ENCODE measurements around a stretch of chr7.

DNA sequence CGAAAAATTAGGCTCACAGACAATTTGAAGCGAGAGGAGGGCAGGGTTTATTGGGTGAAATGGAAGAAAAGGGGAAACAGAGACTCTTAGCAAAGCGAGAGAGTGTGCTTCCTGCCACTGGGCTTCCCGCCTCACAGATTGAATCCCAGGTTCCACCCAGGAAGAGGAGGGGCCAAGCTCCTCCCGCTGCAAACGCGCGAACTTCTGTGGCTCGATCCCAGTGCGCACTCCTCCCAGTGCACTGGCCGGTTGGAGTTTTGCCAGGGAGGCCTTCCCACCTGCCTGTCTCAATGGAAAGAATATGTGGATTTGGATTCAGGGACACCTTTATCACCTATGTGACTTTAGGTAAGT lies 48.4 kb upstream of the SP8 start:
- PRO-cap, result no peak
- RAMPAGE, long total RNA, 4 experiments, result no peak in any of the 4 experiments

DNA sequence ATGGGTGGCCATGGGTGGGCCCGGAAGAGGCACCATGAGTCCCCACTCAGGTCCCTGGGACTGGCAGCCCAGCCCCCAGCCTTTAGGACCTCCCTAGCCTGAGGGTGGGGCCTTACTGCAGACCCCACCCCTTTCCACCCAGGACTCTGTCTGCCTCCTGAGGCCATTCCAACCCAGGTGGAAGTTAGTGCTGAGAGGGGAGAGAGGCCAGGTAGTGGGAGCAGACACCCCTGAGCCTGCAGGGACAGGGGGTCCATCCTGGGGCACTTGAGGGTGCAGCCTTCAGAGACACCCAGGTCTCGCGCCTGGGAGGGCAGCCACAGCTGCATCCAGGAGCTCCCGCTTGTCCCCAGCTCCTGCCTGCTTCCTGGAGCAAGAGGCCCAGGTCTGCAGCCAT lies 26.4 kb upstream of the CDCA7L start:
- PRO-cap, result no peak
- RAMPAGE, long total RNA, 4 experiments, result no peak in any of the 4 experiments

DNA sequence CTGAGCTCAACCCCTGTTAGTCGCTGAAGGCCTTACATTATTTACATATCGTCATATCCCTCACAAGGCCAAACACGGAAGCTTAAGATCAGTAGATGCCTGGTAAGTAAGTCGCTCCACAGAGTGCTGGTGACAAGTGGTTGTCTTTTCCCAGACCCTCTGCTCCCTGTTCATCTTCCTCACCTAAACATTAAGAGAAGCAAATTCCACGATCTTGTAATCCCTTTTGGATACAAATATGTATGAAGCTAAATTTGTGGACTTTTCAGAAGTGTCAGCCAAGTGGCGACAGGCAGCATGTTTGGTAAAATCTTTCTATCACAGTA lies 55.0 kb downstream of the RAPGEF5 start:
- PRO-cap, result no peak
- RAMPAGE, long total RNA, 4 experiments, result no peak in any of the 4 experiments

- PRO-cap, result no peak
- RAMPAGE, long total RNA, 4 experiments, result no peak in any of the 4 experiments
Observed at GRCh38 chr7:22511712-22512262, 11.8 kb upstream of the STEAP1B start.

- PRO-cap, result no peak
- RAMPAGE, long total RNA, 4 experiments, result no peak in any of the 4 experiments
Observed at GRCh38 chr7:22561234-22562300, 61.6 kb upstream of the STEAP1B start.

DNA sequence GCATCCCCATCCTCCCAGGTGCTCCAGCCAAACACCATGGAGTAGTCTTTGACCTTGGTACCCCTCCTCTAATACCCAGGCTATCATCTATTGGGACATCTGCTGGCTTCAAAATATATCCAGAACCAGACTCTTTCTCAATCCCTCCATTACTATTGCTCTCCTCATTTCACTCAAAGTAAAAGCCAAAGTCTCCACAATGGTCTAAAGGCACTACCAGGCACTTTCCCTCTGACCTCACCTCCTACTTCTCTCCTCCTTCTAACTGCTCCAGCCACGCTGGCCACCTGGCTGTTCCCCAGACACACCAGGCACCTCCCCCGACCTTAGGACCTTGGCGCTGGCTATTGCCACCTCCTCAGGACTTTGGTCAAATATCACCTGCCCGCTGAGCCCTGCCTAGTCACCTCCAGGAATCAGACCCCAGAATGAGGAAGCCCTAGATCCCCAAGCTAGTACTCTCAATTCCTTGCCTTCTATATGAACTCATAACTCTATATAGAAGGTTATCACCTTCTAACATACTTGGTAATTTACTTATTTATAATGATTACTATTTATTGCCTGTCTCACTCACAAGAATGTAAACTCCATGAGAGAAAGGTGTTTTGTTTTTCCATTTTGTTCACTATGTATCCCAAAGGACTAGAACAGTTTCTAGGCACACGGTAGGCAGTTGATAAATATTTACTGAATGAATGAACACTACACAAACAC lies 66.2 kb upstream of the STEAP1B start:
- PRO-cap, result bidirectional peak, plus-strand start at position 426 of the sequence, minus-strand start at position 239 of the sequence
- RAMPAGE, long total RNA, 4 experiments, result no peak in any of the 4 experiments

DNA sequence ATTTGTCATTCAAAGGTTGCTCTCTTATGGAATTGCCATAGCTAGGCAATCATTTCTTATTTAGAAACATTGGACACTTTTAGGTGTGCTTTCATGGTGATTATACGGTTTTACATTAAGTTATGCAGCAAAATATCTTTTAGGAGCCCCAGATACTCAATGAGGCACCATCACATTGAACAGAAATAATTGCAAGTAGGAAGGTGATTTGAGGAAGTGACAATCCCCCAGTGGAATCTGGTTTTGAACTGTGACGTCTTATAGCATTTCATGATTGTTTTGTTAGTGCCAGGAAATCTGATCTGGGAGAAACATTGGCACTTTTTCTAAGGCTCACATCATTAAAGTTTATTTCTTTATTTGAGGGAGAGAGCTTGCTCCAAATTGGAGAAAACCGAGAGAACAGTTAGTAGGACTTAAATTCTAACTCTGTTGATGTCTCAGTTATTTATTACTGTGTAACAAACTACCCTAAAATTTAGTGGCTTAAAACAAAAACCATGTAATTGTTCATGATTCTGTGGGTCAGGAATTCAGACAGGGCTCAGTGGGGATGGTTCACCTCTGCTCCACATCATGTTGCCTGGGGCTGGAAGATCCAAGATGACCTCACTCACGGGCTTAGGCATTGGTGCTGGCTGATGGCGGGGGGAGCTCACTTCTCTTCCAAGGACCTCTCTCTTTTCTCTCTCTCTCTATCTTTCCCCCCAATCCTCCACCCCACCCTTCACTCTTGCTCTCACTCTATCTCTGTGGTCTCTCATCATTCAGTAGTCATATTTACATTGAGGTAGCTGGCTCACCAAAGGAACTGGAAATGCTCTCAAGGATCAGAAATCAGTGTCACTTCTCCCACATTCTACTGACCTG lies 78.2 kb upstream of the STEAP1B start:
- PRO-cap, result no peak
- RAMPAGE, long total RNA, 4 experiments, result no peak in any of the 4 experiments

GRCh38 chr7:22962695-22963279 lies 51.1 kb downstream of the HYCC1 start:
- PRO-cap, result no peak
- RAMPAGE, long total RNA, 4 experiments, result no peak in any of the 4 experiments

- PRO-cap, result no peak
- RAMPAGE, long total RNA, 4 experiments, result start-site peak on the minus strand in 1 of 4 experiments, at chr7:22994868-22994953 at its widest, 5 reads per replicate
Observed at GRCh38 chr7:22994672-22995747, 18.9 kb downstream of the HYCC1 start.

- PRO-cap, result no peak
- RAMPAGE, long total RNA, 4 experiments, result no peak in any of the 4 experiments
Observed at GRCh38 chr7:23310445-23311047, 11.4 kb downstream of the MALSU1 start.

GRCh38 chr7:23469860-23470138 lies 492 bp downstream of the IGF2BP3 start:
- PRO-cap, result no peak
- RAMPAGE, long total RNA, 4 experiments, result no peak in any of the 4 experiments

DNA sequence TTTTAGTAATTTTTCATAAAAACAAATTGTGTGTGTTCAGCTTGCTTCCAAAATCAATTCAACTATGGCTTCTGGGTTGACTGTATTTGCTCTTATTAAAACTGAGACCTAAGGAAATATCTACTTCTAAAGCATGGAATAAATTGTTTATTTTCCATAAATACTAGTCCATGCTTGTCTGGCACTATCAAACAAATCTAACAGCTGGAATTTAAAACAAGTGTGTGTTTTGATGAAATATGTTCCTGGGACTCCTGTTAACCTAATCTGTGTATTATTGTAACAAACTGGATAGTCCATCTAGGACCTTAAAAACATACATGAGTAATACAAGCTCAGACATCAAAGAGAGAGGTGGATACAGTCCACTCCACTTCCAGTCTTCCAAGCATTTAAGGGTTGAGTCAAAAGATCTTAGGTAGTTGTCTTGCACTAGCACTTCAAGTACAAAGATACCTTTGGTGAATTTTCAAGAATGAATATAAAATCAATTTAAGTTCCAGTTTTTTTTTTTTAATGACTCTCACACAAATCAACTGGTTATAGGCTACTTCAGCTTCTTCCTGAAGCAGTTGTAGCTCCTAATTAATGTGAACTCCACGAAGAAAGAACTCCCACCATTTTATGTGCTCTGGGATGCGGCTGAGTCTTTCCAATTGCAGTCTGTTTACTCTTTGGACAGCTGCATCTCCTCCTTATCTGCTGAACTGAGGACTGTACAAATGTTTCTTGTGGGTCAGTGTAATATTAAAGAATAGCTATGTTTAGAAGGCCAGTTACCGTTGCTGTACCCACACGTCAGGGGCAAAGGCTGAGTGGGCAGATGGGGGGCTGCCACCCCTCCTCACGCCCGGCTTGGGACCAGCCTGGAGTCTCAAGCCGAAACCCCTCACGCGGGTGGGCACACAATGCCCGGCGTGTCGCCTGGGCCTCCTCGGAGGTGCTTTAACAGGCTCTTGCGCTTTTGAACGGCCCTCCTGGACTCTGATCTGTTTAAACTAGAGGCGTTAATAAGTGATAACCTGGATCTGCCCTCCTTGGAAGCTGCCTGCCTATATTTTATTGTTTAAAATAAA lies 2.8 kb upstream of the IGF2BP3 start:
- PRO-cap, result no peak
- RAMPAGE, long total RNA, 4 experiments, result no peak in any of the 4 experiments

DNA sequence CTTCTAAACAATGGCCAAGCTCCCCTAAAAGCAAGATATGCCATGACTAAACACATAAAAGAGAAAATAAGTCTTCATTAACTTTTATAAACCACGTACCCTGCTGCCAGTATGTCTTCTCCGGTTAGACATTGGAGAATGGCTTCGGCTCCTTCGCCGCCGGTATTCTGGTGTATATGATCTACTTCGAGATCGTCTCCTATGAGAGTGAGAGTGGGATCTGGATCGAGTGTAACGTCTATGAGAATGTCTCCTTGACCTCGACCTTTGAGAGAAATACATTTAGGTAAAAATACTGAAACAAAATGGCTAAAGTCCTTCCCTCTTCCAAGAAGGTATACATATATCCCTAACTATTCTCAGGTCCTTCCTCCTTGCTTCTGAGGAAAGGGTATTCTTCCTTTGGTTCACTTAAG lies 15.5 kb downstream of the TRA2A start:
- PRO-cap, result no peak
- RAMPAGE, long total RNA, 4 experiments, result start-site peak on the minus strand in 3 of 4 experiments, centred at positions 224 to 245 of the sequence, 21 to 46 reads per replicate

GRCh38 chr7:23523579-23524403 lies 8.0 kb downstream of the TRA2A start:
- PRO-cap, result no peak
- RAMPAGE, long total RNA, 4 experiments, result no peak in any of the 4 experiments

DNA sequence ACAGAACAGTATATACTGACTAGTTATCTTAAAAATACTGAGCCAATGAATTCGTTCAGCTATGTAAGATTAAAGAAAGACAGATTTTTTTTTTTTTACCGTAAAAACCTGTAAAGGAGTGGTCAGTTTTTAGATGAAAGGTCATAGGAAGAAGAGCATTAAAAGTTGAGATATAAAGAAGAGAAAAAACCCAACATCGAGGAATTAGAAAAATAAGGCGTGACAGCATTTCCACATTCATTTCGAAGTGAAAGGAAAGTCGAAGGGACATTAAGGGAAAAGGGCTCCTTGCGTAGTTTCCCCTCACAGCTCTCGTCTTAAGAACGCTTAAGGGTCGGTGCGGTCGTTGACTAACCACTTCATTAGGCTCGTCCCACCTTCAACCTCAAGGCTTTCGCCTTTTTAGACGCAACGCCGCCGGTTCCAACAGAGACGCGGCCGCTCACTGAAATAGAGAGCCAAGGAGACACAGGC lies 918 bp downstream of the TRA2A start:
- PRO-cap, result bidirectional peak, plus-strand start at position 267 of the sequence, minus-strand start at position 249 of the sequence
- RAMPAGE, long total RNA, 4 experiments, result no peak in any of the 4 experiments

DNA sequence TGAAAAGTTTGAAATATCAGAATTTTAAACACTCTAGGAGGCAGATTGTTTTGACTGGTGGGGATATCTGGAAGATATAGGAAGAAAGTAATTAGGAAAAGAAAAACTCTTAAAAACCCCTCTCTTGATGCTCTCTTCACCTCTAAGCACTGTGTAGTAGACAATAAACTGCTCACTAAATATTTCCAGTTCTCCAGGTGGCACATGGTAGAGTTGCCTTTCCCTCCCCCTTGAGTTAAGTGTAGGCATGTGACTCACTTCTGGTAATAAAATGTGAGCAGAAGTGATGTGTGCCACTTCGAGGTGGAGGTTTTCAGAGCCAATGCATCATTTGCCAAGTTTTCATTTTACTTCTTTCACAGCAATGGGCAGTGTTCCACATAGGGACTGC lies 131.7 kb upstream of the NPY start:
- PRO-cap, result no peak
- RAMPAGE, long total RNA, 4 experiments, result no peak in any of the 4 experiments

DNA sequence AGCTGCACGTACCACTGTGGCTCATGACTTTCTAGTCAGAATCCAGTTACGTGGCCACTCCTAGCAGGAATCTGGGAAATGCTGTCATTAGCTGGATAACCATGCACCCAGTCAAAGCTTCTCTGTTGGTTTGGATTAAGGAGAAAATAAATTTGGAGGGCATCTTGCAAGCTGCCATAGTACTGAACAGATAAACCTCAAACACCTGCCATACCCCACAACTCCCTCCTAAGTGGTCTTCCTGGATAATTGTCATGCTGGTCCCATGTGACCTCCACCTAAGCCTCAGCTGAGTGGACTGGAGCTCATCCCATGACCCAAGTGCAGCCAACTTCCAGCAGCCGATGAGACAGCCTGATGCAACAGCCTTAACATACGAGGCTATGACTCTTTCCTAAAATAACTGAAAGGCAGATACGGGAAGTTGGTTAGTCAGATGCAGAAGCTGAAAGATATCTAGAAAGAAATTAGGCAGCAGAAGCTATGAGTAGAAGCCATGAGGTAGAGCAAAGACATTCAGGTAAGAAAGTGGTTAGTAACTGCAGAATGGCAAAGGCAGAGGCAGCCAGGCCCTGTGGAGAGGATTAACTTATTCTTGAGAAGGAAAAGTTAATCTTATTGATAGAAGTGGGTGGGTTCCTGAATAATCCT lies 21.6 kb upstream of the GSDME start:
- PRO-cap, result no peak
- RAMPAGE, long total RNA, 4 experiments, result no peak in any of the 4 experiments

- PRO-cap, result no peak
- RAMPAGE, long total RNA, 4 experiments, result no peak in any of the 4 experiments
Observed at GRCh38 chr7:24965660-24966258, 14.2 kb downstream of the OSBPL3 start.

DNA sequence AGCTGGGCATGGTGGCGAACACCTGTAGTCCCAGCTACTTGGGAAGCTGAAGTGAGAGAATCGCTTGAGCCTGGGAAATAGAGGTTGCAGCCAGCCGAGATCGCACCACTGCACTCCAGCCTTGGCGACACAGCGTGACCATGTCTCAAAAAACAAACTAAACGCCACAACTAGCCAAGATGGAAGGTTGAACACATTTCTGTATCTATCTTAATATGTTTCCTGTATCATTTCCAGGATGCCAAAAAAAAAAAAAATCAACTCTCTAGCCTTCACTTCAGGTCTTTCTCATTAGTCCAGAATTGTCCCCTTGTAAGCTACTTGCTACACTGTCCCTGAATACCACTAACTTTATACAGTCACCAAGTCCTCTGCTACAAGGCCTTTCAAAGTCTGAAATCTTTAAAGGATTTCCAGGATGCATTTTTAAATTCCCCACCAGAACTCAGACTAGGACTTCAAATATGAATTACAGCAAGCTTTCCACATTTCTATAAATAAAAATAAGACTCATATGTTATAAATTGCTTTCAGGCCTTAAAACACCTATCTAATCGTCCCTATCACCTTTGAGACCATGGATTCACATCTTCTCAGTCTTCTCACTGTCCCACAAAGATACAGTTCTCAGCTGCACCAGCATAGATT lies 3.2 kb downstream of the CYCS start:
- PRO-cap, result no peak
- RAMPAGE, long total RNA, 4 experiments, result no peak in any of the 4 experiments

- PRO-cap, result no peak
- RAMPAGE, long total RNA, 4 experiments, result no peak in any of the 4 experiments
Observed at GRCh38 chr7:25126647-25127194, 1.7 kb upstream of the CYCS start.

Data from Peyer's patch (tissue), 4 donors.